Mesenchymal stem cell of Wharton's jelly (primary cell): ENCODE results near the genes FZD8, ZNF25 and ZNF37A.

DNA sequence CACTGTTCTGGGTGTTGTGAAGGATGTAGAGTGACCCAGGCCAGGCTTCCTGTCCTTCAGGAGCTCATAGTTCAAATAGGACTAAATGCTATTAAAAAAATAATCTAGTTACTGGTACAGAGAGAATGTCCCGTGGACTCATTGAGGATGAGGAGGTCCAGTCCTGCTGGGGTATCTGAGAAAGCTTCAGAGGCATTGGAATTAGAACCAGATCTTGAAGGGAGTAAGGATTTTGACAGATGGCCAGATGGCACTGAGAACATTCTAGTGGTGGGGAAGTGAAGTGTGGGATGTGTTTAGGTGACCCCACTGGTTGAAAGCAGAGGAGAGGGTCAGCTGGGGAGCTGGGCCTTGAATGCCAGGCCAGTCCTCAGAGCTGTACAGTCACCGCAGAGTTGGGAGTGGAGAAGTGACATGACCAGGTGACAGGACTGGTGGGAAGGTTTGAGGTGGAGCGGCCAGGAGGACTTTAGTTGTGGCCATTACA is 56.1 kb downstream of the CCNY start:
- CAGE, long polyA plus RNA = no peak

DNA sequence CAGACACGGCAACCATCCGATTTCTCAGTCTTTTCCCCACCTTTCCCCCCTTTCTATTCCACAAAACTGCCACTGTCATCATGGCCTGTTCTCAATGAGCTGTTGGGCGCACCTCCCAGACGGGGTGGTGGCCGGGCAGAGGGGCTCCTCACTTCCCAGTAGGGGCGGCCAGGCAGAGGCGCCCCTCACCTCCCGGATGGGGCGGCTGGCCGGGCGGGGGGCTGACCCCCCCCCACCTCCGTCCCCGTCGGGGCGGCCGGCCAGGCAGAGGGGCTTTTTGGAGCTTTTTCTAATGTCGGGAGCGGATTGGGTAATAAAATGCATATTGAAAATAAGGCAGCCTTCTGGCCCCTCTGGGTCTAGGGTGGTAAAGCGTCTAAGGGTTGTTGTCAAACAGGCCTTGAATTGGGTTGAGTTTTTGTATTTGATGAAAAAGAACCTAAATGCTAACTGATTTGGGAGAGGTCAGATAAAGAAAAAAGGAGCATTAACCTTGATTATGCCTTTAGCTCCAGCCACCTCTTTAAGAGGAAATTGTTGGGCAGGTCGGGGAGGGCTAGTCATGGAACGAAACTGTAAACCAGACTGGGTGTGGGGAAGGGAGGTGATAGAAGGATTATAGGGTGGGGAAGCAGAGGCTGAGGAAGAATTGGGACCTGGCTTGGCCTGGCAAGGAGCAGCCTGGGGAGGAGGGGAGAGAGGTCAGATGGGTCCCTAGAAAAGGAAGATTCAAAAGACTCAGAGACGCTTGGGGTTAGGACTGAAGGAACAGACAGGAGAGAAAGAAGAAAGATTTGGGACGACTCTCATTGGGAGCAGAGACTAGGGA is 70.5 kb downstream of the CCNY start:
- CAGE, long polyA plus RNA = no peak

- CAGE, long polyA plus RNA = no peak
Measured at GRCh38 chr10:35407467-35408155, 71.3 kb downstream of the CCNY start.

GRCh38 chr10:35409918-35410399 is 73.7 kb downstream of the CCNY start:
- CAGE, long polyA plus RNA = no peak

- CAGE, long polyA plus RNA = no peak
Measured at GRCh38 chr10:35446157-35446605, 109.9 kb downstream of the CCNY start.

GRCh38 chr10:35641980-35643051 is at the start of gene FZD8:
FZD8 (minus strand) TSS chr10:35642296.
- CAGE, long polyA plus RNA = no peak

DNA sequence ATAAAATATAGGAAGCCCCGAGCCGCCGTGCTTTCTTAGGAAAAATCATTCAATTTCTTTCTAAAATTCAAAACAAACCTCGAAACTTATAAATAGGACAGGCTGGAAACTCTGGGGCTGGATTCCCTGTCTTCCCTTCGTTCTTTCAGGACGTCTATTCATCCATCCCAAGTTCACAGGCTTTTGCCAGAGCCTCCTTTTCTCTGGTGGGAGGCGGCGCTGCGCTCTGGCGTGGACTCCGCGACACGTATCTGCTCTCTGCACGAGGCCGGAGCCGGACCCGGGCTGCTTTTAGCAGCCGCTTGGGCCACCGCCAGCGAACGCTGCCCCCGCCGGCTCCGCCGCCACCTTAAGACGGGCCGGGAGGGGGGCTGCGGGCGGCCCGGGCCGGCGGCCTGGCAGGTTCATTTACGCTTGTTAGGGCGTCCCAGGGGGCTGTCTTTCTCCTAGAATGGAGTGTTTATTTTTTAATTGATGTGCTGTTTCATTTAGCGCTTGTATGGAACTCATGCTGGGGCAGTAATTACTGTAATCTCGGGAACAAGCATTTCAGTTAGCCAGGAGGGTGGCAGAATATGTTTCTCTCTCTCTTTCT is 1.1 kb upstream of the FZD8 start:
- CAGE, long polyA plus RNA = no peak

- CAGE, long polyA plus RNA = no peak
Measured at GRCh38 chr10:35644394-35644749, 2.3 kb upstream of the FZD8 start.

- CAGE, long polyA plus RNA = no peak
Measured at GRCh38 chr10:37560742-37561029, 296.7 kb downstream of the ZNF248 start.

GRCh38 chr10:37976046-37977069 is at the start of gene ZNF25:
ZNF25 (minus strand) TSS chr10:37976647.
- CAGE, long polyA plus RNA = no peak

GRCh38 chr10:38094121-38095203 is at the start of gene ZNF37A:
ZNF37A (plus strand) TSS chr10:38094337.
- CAGE, long polyA plus RNA = no peak

- CAGE, long polyA plus RNA = no peak
Measured at GRCh38 chr10:42242150-42242761, 396.1 kb downstream of the ZNF33B start.

DNA sequence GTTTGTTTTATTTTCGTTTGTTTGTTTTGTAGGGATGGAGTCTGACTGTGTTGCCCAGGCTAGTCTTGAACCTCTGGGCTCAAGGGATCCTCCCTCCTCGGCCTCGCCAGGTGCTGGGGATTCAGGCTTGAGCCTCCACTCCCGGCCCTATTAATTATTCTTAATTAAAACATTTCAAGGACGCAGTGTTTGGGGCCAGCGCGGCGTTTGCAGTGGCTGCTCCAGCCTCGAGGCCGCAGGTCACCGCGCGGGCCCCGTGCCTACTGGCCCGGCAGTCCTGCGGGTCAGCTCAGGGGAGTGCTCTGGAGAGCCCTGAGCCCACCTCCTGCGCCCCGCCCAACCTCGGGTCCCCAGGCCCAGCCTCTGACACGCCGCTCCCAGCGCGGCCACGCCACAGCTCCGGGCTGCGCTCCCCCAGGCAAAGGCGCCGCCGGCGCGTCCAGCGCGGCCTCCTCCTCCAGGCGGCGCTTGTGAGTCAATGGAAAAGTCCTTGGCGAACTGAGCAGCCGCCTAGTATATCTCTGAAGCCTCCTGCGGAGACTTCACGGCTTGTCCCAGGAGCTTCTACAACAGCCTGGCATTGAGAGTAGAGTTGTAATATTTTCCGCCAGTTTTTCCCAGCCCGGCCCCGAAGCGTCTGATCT is 29.6 kb upstream of the BMS1 start:
- CAGE, long polyA plus RNA = no peak

DNA sequence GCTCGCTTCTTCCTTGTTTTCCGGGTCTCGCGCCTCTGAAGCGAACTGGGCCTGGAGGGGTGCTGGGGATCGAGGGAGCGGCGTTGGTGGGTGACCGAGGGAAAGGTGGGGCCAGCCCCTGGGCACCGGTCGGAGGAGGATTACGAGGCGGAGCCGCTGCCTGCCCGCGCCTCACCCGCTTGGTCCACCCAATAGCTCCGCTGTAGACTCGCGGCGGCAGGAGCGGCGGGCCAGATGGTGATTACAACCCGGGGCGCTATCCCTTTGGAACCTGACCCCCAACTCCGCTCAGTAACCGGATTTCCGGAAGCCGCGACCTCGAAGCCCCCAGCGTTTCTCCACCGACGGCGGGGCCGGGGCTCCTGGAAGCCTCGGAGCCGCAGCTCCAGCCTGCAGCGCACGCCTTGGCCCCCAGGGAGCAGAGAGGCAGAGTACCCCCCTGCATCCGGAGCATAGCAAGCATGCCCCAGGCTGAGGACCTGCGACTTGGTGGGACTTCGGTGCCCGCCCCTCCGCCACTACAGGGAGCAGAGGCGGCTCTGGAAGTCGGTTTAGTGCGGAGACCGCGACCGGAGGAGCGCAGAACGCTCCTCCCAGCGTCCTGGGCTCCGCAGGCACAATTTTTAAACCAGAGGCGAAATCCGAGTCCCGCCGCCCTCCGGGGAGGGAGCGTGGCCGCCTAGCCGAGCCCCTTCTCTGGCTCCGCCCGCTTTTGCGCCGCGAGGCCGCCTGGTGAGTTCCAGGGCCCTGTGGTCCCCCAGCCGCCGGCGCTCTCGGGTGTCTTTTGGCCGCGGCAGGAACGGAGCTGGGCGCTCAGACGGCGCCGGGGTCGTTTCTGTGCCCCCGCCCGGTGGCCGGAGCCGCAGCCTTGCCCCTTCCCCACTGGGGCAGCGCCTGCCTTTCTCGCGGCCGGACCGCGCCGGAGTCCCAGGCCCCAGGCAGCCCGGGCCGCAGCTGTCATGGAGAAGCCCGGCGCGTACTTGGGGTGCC is 28.3 kb upstream of the BMS1 start:
- CAGE, long polyA plus RNA = no peak

GRCh38 chr10:42818652-42819250 is 36.2 kb downstream of the BMS1 start:
- CAGE, long polyA plus RNA = no peak

GRCh38 chr10:42864534-42864919 is 81.9 kb downstream of the BMS1 start:
- CAGE, long polyA plus RNA = no peak

- CAGE, long polyA plus RNA = no peak
Measured at GRCh38 chr10:43026205-43027314, 50.3 kb upstream of the RET start.

DNA sequence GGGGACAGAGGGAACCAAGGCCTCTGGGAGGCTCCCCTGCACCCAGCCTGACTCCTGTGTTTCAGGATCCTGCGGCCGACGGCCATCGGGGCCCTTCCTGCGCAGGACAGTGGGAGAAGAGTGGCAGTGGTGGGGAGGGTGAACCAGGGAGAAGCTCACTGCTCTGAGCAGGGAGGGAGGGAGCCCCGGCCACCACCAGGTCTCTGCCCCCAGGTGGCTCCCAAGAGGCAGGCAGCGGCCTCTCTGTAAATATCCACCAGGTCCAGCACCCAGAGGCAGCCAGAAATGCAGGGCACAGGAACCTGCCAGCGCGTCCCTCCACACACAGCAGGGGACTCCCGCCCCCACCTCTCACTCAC is 1.1 kb downstream of the RASGEF1A start:
- CAGE, long polyA plus RNA = no peak

DNA sequence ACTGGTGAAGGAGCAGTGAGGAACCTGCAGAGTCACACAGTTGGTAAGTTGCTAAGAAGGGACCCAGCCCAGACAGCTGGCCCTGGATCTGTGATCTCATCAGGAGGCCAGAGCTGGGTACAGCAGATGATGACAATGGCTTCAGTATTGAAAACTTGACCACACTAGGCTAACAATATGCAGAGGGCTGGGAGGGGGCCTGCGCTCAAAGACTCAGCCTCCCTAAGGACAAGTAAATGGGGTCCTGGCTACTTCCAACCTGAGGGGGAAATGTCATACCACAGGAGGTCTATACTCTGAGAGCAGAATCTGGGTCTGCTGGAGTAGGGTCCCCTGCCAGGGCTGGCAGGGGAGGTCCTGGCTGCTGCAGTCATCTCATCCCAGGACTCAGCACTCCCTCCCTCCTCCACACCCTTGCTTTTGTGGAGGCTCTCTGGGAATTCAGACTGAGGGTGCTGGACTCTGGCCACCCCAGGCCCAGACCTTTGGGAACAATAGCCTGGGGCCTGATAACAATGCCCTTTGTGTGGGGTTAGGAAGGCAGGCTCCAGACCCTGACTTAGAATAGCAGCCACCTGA is 1.4 kb downstream of the FXYD4 start:
- CAGE, long polyA plus RNA = no peak

- CAGE, long polyA plus RNA = no peak
Measured at GRCh38 chr10:43374765-43375043, 3.3 kb downstream of the FXYD4 start.